ENCODE data around the genes OIP5 and LTK.

DNA sequence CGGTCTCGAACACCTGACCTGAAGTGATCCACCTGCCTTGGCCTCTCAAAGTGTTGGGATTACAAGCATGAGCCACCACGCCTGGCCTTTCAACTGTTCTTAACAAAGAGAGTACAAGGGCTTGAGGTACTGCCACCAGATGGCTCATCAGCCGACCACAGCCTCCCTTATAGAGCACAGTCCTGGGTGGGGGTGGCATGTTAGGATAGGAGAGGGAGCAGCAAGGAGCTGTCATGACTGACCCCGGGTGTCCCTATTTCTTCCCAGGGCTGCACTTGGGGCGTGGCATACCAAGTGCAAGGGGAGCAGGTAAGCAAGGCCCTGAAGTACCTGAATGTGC lies 1.8 kb downstream of the CHAC1 start:
- PRO-cap: no peak

DNA sequence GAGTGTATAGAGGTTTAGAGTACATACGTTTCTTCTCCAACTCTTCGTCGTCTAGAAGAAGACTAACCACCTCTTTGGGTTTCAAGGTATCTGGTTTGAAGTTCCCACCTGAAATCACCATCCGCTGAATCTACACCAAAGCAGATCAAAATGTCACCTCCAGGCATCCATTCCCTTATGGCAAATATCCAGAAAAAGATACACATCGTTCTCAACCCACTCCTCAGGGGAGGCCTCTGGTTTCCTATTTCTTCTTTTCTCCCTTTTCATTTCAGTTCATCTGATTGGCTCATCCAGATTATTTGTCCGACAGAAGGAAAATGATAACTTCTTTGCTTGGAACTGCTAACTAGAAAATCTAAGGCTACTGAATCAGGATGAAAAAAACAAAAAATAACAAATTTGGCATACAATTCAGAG lies 33.8 kb downstream of the CHAC1 start:
- PRO-cap: no peak

DNA sequence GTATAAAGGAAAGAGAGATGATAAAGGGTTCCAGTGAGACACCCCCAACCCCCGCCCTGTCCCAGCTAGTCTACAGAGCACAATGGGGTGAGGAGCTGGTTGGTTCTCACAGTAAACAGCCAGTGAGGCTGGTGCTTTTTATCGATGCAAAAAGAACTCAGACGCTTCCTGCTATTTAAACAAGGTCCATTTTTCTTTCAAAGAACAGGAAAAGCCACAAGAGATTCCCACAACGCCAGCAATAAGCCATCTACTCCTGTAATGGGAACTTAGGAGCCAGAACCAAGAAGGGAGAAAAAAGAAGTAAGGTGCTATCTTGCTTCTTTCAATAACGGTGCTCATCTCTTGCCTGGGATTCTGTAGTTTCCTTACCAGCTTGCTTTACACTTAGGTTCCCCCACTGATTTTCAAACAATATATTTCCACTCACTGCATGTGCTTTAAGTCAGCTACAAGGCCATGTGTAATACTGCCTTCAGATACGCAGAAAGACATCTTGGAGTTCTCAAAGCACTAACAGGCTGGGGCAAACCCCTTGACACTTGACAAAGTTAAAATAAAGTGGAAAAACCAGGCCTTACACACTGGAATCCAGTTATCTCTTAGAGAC lies 66.1 kb downstream of the CHAC1 start:
- PRO-cap: no peak

DNA sequence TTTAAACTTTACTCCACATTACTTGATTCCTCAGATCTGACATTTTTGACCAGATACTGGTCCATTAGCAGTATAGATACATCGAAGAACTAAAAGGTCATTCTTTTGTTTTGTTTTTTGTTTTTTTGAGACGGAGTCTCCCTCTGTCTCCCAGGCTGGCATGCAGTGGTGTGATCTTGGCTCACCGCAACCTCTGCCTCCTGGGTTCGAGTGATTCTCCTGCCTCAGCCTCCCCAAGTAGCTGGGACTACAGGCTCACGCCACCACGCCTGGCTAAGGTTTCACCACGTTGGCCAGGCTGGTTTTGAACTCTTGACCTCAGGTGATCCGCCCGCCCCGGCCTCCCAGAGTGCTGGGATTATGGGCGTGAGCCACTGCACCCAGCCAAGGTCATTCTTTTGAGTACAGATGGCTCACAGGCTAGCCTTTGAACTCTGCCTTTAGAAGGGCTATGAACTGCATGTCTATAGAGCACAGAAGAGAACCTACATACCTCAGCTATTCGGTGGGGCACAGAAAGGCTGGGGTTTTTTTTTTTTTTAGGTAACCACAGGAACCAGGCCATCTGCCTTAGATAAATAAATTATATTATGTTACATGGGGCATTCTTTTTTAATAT lies 28.7 kb downstream of the CHP1 start:
- PRO-cap: no peak

GRCh38 chr15:41285010-41285778 lies 47.2 kb downstream of the OIP5 start:
- PRO-cap: no peak

DNA sequence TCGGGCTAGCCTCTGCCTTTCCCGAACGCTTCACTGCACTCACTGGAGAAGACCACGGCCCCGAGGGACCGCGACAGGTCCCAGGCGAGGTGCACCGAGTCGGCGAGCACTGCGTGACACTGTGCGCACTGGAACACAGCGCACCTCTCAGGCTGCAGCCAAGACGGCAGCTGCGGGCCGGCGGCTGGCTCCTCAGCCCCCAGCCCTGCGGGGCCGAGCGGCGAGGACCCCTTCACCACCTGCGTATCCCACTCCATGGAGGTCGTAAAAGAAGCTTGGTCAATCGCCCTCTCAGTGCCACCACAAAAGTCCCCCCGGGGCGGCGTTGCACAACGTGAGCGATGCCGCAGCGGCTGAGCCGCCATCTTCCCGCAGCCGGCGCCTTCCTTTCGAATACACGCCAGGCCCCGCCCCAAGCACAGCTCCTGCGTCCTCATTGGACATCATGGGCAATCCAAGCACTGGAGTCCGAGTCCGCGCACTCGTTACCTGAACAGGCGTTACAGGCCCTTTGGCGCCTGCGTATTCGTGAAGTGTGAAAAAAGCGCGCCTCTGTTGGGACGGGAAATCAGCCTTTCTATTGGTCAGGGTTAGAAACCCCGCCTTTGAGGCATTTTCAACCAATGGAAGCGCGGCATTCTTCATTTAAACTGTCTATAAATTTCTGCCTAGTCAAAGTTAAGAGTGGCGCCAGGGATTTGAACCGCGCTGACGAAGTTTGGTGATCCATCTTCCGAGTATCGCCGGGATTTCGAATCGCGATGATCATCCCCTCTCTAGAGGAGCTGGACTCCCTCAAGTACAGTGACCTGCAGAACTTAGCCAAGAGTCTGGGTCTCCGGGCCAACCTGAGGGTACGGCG lies at the start of gene OIP5:
Gene OIP5, minus strand, starts transcription at position 395 of the 862 bp plus-strand sequence.
- PRO-cap: bidirectional peak, plus-strand start at position 687 of the sequence, minus-strand start at position 377 of the sequence

DNA sequence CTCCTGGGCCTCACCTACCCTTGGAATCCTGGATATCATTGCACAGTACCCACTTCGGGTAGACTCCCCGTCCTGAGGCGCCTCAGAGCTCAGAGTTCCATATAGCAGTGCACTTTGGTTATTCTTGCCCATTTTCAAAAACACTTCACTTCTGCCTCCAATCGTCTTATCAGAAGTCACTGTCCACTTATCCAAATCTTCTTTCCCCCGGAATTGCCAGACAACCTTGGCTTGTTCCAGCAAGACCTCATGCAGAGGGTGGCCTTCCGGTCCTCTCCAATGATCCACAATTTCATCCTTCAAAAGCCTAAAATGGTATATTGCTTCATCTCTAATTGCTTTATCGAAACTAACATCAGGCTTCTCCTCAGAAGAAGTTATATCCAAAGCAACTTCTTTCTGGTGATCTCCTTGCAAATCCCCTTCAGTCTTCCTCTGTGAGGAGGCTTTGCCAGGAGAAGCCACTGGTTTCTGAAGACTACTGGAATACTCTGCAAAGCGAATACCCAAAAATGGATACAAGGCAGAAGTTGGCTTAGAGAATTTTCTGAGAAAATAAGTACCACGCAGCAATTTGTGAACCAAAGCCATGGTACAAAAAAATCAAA lies 5.7 kb downstream of the NDUFAF1 start:
- PRO-cap: no peak

- PRO-cap: no peak
Observed at GRCh38 chr15:41501405-41501784, 7.7 kb downstream of the ITPKA start.

DNA sequence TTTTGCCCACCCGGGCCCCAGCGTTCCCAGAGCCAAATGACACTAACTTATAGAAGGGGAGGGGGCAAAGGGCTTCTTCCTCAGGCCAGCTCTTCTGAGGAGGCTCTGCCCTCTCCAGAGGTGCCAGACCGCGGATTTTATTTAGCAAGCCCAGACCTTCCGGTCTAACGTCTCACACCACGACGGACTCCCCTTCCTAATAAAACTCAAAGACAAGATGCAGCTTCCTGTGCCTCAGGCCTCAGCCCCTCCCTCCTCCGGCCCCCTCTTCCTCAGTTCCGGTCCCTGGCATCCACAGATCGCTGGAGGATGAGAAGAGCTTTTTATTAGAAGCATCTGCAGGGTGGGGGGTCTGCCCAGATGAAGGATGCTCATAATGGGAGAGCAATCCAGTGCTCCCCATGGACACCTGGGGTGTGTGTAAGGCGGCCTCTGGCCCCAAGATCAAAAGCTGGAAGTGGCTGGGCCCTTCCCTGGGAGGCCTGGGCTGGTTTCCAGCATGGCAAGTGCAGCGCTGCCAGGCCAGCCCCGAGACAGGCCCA lies 9.7 kb downstream of the ITPKA start:
- PRO-cap: no peak

DNA sequence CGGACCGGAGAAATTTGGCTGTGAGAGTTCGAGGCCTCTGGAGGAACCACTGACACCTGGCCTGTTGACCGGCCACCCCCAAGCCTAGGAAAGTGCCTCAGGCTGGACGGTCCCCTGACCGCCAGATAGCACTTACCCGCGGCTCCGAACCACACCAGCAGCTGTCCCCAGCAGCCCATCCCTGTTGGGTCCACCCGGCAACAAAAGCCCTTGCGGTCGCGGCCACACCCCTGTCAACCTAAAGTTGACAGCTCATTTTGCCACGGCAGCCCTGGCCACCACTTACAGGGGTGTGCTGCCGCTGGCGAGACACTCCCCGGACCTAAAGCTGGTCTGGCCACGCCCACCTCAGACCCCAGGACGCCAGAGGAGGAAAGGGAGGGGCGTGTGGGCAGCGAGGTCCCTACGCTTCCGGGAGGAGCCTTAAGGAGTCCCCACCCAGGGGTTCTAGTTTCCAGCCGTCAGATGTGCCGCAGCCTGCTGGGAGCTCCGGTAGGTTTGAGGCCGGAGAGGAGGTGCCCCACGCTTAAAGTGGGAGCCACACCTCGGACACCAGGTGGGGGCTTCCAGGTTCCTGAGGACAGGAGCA lies at the start of gene LTK:
Gene LTK, minus strand, starts transcription at position 297 of the 589 bp plus-strand sequence.
- PRO-cap: no peak

- PRO-cap: no peak
Observed at GRCh38 chr15:41526775-41527445, 13.3 kb upstream of the LTK start.

DNA sequence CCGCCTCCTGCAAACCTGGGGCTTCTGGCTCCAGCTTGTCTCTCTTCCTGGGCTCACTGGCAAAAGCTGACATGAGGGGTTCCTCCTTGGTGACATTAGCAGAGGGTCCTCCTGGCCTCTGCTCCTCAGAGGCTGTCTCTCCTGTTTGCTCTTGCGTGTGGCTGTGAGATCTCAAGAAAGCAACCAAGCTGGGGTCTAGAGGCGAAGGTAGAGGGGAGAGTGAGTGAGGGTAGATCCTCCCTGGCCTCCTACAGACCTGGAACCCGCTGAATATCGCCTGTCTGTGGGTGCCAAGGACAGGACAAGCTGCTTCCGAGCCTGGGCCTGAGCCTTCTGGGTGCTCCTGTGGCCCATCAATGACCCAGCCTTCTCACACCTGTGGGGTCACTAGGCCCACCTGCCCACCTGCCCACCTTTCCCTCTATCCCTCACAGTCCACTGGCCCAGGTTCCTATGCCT lies 13.0 kb downstream of the RPAP1 start:
- PRO-cap: no peak

DNA sequence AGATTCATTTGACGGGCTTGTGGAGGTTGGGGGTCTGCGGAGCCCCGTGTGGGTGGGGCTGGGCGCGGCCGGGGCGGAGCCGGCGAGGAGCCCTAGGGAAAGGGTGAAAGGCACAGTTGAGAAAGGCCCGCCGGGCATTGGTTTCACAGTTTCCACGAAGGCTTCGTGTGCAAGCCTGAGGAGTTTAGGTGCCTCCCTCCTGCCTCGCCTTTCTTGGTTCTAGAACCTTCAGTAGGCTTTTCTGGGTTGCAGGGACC lies 100.9 kb downstream of the TYRO3 start:
- PRO-cap: no peak

- PRO-cap: no peak
Observed at GRCh38 chr15:41766992-41768031, 7.0 kb upstream of the MAPKBP1 start.

- PRO-cap: no peak
Observed at GRCh38 chr15:41925072-41926160, 31.6 kb upstream of the SPTBN5 start.

DNA sequence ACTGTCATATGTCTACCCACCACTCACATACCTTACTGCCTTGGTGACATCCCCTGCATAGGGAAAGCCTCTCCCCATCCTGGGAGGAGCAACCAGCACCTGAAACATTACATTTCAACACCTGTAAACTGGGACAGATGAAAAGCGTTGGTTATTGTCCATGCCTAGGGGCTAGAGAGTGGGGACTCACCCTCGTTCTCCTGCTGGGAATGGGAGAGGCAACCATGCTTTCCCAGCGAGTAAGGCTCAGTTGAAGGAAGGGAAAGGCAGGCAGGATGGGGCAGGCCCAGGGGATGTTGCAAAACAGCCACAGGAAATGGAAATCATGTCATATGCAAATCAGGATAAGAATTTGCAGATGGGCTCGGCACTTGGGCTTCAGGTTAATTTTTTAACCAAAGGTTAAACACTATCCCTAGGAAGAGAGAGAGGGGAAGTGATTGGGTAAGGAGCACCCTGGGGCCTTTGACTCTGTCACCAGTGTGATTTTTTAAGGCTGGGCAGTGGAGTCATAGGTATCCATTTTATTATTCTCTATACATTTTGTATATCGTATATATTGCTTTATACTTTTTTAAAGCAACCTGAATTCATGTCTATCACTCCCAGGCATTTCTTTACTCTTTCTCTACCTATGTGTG lies 14.5 kb upstream of the PLA2G4E start:
- PRO-cap: unidirectional peak, minus-strand start at position 248 of the sequence

- PRO-cap: bidirectional peak, plus-strand start at chr15:42274200, minus-strand start at chr15:42274132
Observed at GRCh38 chr15:42273772-42274637, 772 bp upstream of the TMEM87A start.

GRCh38 chr15:42360499-42360989 lies 1.2 kb downstream of the CAPN3 start:
- PRO-cap: no peak

- PRO-cap: no peak
Observed at GRCh38 chr15:42364905-42365147, 5.5 kb downstream of the CAPN3 start.

DNA sequence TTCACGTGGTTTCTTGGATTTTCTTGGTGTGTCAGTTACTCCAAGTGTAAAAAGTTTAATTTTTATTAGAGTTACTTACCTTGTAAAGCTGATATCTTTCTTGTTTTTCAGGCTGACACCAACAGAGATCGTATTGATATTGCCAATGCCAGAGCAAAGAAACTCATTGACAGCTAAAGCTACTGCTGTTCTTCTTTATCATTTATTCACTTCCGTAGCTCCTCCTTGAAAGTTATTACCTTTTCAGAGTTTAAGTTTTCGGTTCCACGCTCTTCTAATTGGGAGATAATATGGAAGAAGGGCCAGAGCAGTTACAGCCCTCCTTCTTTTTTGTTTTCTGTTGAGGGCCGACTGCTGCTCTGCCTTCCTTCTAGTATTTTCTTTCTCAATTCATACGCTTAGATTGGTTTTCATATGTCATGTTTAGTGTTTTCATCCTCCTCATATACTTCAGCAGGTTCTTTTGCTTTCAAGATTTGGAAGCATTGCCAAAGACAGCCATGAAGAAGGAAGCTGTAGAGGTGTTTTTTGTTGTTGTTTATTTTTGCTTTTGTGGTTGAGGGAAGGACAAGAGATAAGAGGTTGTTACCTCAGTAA lies 17.2 kb downstream of the LRRC57 start:
- PRO-cap: no peak

Measured in gallbladder (tissue), 1 donor.